Subcutaneous adipose tissue (tissue), 3 donors: ENCODE results near the gene CRYBA4.

- PRO-cap: no peak
- RAMPAGE, long total RNA, 3 experiments: no peak in any of the 3 experiments
These were observed 55.1 kb downstream of the KIAA1671 start for GRCh38 chr22:25007698-25007951.

- PRO-cap: no peak
- RAMPAGE, long total RNA, 3 experiments: no peak in any of the 3 experiments
These were observed 74.0 kb downstream of the KIAA1671 start for GRCh38 chr22:25026569-25026917.

- PRO-cap: no peak
- RAMPAGE, long total RNA, 3 experiments: no peak in any of the 3 experiments
These were observed 89.8 kb upstream of the CRYBB3 start for GRCh38 chr22:25109467-25110637.

- PRO-cap: no peak
- RAMPAGE, long total RNA, 3 experiments: no peak in any of the 3 experiments
These were observed 88.0 kb upstream of the CRYBB3 start for GRCh38 chr22:25111661-25112076.

DNA sequence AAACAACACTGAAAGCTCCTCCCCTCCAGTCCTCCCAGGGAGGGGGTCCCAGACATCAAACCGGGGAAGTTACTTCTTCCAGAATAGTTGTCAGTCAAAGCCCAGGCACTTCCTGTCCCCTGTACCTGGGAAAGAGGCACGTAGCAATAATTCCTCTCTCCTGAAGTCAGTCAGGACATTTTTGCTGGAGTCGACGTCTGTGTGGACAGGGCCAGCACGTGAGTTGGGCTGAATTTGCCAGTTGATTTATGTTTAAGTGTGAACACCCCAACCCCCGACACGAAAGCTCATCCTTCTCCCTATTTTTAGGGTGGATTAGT is 87.2 kb upstream of the CRYBB3 start:
- PRO-cap: no peak
- RAMPAGE, long total RNA, 3 experiments: no peak in any of the 3 experiments

DNA sequence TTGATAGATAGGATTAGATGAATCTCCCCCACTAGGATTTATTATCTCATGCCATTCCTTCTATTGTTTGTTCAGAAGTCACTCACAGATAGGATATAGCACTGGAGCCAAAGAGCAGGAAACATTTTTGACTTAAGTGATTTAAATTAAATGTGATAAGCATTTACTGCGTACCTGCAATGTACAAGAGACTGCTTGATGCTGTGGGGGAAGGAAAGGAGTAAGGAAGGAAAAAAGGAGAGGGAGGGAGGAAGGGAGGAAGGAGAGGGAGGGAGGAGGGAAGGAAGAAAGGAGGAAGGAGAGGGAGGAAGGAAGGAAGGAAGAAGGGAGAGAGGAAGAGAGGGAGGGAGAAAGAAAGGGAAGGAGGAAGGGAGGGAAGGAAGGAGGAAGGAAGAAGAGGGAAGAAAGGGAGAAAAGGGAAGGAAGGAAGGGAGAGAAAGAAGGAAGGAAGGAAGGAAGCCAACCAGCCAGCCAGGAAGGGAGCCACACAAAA is 44.1 kb upstream of the MYO18B start:
- PRO-cap: no peak
- RAMPAGE, long total RNA, 3 experiments: start-site peak on the plus strand in 1 of 3 experiments, centred at position 202 of the sequence, 10 reads per replicate

DNA sequence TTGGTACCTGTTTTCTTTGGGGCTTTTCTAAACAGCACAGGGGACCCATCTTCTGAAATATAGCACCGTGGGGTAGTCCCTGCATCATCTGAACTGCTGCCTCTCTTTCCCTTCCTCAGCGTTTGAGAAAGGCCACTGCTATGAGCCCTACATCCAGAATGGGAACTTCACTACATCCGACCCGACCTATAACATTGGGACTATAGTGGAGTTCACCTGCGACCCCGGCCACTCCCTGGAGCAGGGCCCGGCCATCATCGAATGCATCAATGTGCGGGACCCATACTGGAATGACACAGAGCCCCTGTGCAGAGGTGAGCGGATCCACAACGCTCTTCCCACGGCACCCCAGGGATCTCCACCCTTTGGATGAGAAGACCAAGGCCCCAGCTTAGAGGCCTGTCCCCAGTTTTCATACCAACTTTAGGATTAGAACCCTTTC is 117.4 kb upstream of the ASPHD2 start:
- PRO-cap: no peak
- RAMPAGE, long total RNA, 3 experiments: no peak in any of the 3 experiments

DNA sequence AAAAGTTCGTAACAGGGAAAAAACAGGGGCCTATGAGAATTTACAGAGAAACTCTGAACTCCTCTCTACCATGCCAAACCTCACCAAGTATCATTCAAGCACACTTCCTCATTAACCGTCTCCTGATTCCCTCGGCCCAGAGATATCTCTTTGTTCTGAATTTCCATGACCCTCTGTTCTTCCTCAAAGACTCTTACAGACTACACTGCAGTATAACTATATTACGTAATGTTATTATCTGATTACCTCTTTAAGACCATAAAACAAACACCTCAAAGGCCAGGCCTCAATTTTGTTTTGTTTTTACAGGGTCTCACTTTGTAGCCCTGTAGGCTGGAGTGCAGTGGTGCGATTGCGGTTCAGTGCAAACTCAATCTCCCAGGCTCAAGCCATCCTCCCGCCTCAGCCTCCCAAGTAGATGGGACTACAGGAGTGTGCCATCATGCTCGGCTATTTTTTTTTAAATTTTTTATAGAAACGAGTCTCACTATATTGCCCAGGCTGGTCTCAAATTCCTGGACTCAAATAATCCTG is 3.6 kb downstream of the HPS4 start:
- PRO-cap: no peak
- RAMPAGE, long total RNA, 3 experiments: no peak in any of the 3 experiments

DNA sequence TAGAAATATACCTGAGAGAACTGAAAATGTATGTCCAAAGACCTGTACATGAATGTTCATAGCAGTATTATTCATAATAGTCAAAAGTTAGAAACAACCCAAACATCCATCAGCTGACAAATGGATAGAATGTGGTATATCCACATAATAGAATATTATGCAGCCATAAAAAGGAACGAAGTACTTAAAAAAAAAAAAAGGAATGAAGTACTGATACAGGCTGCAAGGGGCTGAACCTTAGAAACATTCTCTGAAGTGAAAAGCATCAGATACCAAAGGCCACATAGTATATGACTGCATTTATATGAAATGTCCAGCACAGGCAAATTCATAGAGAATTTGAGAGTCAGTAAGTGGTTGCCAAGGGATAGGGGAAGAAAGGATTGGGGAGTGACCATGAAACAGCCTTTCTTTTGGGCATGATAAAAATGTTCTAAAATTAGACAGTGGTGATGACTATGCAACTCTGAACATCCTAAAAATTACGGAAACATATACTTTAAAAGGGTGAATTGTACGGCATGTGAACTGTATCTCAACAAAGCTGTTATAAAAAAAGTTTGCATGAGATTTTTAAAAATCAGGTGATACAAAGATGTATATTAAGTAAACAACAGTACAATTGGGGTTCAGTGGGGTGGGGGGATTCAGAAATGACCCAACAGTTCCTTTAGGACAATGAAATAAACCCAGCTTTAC is 1.8 kb downstream of the TPST2 start:
- PRO-cap: no peak
- RAMPAGE, long total RNA, 3 experiments: no peak in any of the 3 experiments

- PRO-cap: no peak
- RAMPAGE, long total RNA, 3 experiments: no peak in any of the 3 experiments
These were observed at the start of gene CRYBA4 for GRCh38 chr22:26621815-26622331. Gene CRYBA4, plus strand, starts transcription at chr22:26621963.

DNA sequence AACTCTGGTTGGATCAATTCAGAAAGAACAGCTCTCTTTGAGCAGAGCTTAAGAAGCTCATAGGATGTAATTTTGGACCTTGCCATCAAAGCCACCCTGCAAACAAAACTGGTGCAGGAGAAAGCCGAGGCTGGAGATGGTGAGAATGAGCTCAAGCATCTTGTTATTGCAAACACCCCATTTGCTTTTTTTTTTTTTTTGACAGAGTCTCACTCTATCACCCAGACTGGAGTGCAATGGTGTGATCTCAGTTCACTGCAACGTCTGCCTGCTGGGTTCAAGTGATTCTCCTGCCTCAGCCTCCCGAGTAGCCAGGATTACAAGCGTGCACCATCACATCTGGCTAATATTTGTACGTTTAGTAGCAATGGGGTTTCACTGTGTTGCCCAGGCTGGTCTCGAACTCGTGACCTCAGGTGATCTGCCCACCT is 21.8 kb downstream of the CRYBA4 start:
- PRO-cap: no peak
- RAMPAGE, long total RNA, 3 experiments: no peak in any of the 3 experiments

DNA sequence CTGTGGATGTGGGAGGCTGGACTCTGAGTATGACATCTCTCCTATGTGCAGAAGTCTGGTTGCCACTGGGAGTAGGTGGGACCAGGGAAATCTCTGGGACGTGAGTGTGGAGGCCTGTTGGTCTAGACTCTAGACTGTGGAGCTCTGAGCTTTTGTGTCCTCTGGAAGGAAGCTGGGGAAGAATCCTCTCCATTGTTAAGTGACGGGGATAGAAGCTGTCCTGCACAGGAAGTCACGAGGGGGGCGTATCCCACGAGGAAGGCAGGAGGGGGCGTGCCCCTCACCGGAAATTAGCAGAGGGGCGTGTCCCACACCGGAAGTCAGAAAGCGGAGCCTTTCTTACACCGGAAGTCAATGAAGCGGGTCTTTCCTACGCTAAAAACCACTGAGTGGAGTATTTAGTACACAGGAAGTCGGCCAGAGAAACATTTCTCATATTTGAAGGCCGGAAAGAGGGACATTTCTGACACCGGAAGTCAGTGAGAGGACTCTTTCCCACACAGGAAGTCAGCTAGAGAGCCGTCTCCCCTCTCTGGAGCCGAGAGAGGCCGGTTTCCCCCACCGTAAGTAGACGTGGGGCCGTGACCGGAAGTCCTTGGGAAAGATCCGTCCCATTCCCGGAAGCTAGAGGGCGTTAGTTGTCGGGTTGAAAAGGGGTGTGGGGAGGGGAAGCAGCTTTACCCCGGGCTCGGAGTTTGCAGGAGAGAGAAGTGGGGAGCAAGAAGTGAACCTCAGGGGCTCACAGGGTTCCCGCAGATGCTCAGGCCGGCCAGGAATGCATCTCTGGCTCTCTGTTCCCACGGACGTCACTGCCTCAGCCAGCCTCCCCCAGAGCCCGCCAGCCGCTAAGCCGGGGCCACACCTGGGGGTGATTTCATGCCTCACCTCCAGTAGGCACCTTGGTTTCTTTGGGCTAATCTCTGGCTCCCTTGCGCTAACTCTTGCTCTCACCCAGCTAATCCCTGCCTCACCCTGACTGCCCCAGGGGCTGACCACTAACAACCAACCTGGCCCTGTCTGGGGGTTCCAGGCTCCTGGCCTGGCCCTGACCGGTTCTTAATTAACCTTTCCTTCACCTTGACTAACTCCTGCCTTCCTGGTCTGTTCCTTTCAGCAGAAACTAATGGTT is 51.0 kb downstream of the CRYBA4 start:
- PRO-cap: bidirectional peak, plus-strand start at position 323 of the sequence, minus-strand start at position 185 of the sequence; bidirectional peak, plus-strand start at position 649 of the sequence, minus-strand start at position 573 of the sequence
- RAMPAGE, long total RNA, 3 experiments: start-site peak on the plus strand in 1 of 3 experiments, centred at positions 343 to 479 of the sequence, 21 to 25 reads per replicate

DNA sequence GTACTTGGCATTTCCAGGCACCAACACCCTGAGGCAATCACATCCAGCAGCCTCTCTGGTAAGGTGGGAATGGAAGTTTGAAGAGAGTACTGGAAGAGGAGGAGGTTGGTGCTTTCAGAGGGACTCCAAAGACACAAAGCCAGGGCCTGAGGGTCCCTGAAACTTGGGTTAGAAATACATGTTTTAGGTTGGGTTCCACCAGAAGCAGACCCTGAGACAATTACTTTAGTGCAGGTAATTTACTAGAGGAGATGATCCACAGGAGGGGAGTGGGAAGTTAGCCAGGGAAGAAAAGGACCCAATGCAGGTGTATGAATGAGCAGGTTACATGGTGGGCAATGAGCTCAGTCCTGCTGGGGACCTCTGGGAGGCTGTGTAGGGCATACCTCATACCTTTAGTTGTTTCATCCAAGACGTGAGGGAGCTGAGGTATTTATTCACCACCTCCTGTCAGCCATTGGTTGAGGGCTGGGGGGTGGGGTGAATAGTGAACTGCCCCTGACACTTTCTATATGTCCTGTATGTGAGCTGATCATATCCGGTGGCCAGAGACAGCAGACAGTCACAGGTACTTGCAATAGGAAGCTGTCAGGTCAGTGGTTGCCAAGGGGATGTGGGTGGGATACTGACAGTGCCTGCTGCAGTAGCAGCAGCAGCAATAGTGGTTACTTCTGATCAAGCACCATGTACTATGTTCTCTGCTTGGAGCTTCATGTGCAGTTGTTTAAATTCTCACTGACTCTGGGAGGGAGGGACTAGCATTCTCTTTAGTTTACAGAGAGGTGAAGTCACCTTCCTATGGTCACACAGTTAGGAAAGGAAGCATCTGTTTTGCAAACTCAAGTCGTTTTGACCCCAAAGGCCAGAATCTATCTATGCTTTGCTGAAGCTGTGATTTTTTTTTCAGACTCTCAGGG is 89.4 kb downstream of the CRYBA4 start:
- PRO-cap: no peak
- RAMPAGE, long total RNA, 3 experiments: no peak in any of the 3 experiments

DNA sequence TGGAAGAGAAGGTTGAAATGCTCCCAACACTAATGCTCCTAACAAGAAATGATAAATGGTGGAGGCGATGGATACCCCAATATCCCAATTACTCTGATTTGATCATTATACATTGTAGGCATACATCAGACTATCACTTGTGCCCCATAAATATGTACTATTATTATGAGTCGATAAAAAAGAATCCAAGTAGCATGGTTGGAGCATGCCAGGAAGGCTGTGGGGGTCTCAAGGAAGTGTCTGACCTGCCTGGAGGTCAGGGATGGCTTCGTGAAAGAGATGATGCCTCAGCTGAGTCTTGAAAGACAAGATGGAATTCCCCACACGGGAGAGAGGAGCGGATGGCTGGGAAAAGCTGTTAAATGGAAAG is 143.0 kb downstream of the CRYBA4 start:
- PRO-cap: no peak
- RAMPAGE, long total RNA, 3 experiments: no peak in any of the 3 experiments

DNA sequence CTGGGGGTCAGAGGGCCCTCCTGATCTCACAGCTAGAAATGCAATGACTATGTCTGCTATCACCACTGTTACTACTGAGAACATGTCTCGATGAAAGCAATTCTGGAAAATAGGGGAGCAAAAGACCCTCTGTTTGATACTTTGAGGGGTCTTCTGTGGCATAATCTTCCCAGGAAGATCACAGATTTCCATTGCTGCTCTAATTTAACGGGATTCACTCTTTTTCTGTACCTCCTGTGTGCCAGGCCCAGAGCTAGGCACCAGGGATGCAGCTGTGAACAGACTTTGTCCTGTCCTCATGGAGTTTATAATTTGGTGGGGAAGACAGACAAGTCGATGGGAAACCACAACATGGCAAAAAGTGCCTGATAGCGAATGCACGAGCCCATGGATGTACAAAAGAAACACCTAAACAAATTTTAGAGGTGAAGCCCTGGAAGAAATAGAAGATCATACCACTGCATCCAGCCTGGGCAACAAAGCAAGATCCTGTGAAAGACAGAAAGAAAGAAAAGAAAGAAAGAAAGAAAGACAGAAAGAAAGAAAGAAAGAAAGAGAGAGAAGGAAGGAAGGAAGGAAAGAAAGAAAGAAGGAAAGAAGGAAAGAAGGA is 218.6 kb downstream of the CRYBA4 start:
- PRO-cap: no peak
- RAMPAGE, long total RNA, 3 experiments: start-site peak on the plus strand in 1 of 3 experiments, centred at position 454 of the sequence, 7 reads per replicate

GRCh38 chr22:27214102-27214688 is 587.4 kb downstream of the MN1 start:
- PRO-cap: no peak
- RAMPAGE, long total RNA, 3 experiments: no peak in any of the 3 experiments

GRCh38 chr22:27238978-27239678 is 562.4 kb downstream of the MN1 start:
- PRO-cap: no peak
- RAMPAGE, long total RNA, 3 experiments: no peak in any of the 3 experiments

- PRO-cap: no peak
- RAMPAGE, long total RNA, 3 experiments: no peak in any of the 3 experiments
These were observed 164.4 kb downstream of the MN1 start for GRCh38 chr22:27636919-27637727.

DNA sequence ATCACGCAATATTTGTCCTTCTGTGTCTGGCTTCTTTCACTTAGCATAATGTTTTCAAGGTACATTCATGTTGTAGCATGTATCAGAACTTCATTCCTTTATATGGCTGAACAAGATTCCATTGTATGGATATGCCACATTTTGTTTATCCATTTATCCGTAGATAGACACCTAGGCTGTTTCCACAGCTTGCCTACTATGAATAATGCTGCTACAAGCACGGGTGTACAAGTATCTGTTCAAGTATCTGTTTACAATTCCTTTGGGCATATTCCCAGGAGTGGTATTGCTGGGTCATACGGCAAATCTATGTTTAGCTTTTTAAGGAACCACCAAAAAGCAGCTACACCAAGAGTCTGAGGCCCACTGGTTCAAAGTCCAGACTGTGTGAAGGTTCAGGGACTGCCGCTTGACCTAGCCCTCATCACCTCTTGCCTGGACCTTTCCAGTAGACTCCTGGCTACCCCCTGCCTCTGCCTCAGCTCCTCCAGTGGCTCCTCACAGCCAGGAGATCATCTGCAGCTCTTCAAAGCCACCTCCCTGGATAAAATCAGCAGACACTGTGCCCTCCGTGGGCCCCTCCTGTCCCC is 160.5 kb downstream of the MN1 start:
- PRO-cap: no peak
- RAMPAGE, long total RNA, 3 experiments: no peak in any of the 3 experiments

- PRO-cap: no peak
- RAMPAGE, long total RNA, 3 experiments: no peak in any of the 3 experiments
These were observed 14.6 kb downstream of the MN1 start for GRCh38 chr22:27786977-27787404.